Natural killer cell (primary cell): ENCODE measurements around the gene KLHDC10.

GRCh38 chr7:129779412-129780285, 168.1 kb downstream of the NRF1 start:
- PRO-cap, result no peak

DNA sequence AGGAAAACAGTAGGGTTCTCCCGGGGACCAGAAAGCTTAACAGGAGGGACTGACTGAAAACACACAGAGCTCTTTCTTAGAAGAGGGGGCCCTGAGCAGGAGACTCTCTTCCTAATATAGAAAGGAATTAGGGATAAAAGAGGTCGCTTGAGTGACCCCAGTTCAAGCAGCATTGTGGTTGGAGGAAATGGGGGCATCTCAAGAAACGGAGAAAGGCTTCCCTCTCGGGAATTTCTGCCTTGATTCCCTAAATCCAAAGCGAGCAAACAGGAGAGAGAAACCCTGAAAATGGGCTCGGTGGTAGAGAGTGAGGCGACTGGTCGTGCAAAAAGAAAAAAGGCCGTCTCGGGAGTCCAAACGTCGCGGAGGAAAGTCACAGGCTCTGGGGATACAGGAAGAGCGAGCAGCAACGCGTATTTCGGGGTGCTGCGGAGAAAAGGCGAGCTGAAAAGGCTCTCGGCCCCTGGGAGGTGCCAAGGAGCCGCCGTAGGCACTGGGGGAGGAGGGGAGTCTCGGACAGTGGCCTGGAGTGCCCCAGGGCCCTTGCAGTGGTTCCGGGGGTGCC, 798 bp downstream of the UBE2H start:
- PRO-cap, result unidirectional peak, plus-strand start at position 414 of the sequence; bidirectional peak, plus-strand start outside the sequence, minus-strand start at position 511 of the sequence

GRCh38 chr7:130069751-130071046, at the start of gene KLHDC10:
TSS of gene KLHDC10 (plus strand) at chr7:130070534.
- PRO-cap, result bidirectional peak, plus-strand start at chr7:130070547, minus-strand start at chr7:130070293

GRCh38 chr7:130112646-130113269, 42.4 kb downstream of the KLHDC10 start:
- PRO-cap, result no peak

GRCh38 chr7:130141435-130142197, 63.6 kb downstream of the TMEM209 start:
- PRO-cap, result no peak

- PRO-cap, result no peak
Observed at GRCh38 chr7:130344485-130344774, 186 bp upstream of the CPA5 start.

GRCh38 chr7:130355986-130356788, 11.6 kb downstream of the CPA5 start:
- PRO-cap, result no peak

DNA sequence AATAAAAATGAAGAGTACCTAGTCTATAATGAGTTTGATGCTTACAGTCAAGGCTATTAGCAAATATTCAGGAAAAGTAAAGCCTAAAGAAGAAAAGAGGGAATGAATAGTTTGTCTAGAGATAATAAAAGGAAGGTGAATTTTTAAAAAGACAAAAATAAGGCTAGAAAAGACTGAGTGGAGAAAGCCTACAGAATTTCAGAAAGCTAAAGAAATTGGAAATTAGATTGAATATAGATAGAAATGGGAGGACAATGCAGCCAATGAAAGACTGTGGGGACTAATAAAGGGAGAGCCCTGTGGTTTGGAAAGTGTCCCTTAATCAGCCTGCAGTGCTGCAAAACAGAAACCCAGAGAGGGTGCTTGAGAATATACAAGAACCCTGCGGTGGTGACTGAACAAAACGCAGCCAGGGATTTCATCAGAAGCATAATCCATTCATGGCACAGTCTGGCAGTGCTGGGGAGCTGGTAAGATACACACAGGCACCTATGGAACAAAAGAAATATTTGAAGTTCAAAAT, 19.2 kb downstream of the CEP41 start:
- PRO-cap, result no peak

GRCh38 chr7:130507201-130507972, 15.5 kb downstream of the MEST start:
- PRO-cap, result no peak

- PRO-cap, result no peak
Observed at GRCh38 chr7:130872977-130873692, 139.1 kb upstream of the KLF14 start.

GRCh38 chr7:130901198-130902210, 167.5 kb upstream of the KLF14 start:
- PRO-cap, result no peak

GRCh38 chr7:130904108-130905317, 170.5 kb upstream of the KLF14 start:
- PRO-cap, result no peak

GRCh38 chr7:130925929-130926803, 192.2 kb upstream of the KLF14 start:
- PRO-cap, result no peak

GRCh38 chr7:130930805-130931276, 196.8 kb upstream of the KLF14 start:
- PRO-cap, result no peak

DNA sequence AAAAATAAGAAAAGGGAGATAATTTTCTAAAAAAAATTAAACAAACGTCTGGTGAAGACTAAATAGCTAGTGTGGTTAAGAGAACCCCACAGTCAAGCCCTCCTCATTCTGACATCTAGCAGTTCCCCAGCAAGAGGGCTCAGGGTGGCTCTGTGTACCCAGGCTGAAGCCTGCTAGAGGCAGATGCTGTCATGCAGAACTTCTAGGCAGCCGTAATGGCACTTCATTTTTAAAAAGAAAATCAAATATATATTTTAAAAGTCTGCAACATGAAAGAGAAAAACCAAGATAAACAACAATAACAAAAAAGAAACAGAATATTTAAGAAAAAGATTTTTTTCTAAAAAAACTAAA, 223.2 kb upstream of the KLF14 start:
- PRO-cap, result unidirectional peak, plus-strand start at position 106 of the sequence

- PRO-cap, result no peak
Observed at GRCh38 chr7:130962374-130962774, 228.4 kb upstream of the KLF14 start.

GRCh38 chr7:131012554-131013144, 278.6 kb upstream of the KLF14 start:
- PRO-cap, result no peak

DNA sequence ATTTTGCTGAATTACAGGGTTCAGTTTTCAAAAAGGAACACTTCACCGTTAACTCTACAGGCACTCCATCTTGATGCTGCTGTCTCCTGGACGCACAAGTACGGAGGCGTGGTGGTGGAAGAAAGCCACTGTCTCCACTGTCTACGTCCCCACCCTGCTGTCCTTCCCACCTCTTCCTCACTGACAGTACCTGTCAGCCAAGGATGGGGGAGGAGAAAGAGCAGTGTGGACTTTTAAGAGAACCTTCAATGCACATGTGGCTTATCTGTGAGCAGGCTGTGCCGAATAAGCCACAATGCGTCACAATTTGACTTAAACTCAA, 279.1 kb upstream of the KLF14 start:
- PRO-cap, result no peak

GRCh38 chr7:131067187-131067612, 260.5 kb upstream of the MKLN1 start:
- PRO-cap, result no peak

- PRO-cap, result no peak
Observed at GRCh38 chr7:131095301-131096177, 232.1 kb upstream of the MKLN1 start.